Left lung (tissue), 1 donor: ENCODE measurements around a stretch of chr12.

GRCh38 chr12:96054065-96054608 is 18.8 kb upstream of the LTA4H start:
- PRO-cap = unidirectional peak, minus-strand start at chr12:96054381

DNA sequence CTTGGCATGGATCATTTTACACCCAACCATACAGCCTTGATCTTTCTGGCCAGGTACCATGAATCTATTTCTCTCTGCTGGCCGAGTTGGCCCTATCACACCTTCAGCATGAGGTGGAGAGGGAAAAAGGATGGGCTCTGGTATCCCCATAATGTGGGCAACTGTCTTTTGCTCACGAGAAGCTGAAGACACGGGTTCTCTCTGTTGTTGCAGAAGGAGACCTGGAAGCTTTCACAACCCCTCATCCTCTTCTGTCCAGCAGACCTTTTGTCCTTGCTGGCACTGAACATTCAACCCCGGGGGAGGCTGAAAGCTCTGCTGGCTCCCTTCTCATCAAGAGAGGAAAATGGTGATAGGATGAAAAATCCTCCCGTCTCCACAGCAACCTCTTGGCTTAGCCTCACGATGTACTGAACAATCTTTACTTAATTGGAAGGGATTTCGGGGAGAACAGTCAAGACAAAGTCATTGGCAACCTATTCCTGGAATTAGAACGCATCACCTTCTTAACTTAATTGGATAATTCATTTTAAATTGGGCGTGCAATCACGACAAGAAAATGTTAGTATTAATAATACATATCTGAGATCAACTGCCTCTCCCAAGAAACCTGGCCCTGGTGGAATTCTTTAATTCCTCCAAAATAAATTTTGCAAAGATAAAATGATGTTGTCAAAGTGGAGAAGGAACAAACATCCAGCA is 39.0 kb downstream of the ELK3 start:
- PRO-cap = no peak

DNA sequence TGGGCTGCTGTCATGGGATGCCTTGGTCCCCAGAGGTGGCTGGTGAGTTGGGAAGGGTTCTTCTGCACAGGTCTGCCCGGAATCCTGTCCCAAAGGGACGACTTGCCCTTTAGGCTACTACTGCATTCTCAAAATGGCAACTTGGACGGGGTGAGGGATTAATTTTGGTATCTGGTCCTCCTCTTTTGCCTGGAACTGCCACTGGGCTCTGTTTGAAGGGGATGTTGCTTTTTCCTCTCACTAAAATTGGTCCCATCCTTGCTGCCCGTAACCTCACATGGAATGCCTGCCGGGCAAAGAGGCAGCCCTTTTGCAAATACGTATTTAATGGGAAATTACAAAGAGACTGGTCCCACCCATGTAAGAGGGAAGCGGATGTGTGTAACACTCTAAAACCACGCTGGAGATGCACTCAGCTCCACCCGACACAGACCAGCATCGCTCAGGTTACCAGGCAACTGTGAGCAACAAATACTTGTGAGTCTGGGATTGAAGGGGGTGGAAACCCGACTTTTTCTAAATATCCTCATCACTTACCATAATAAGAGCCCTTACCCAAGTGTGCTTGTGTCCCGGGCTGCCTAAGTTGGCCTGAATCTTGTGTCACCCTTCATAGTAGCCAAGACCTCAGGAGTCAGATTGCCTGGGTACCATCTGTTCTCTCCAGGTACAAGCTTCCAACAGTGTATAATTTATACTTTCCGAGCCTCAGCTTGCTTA is 47.6 kb downstream of the ELK3 start:
- PRO-cap = no peak

DNA sequence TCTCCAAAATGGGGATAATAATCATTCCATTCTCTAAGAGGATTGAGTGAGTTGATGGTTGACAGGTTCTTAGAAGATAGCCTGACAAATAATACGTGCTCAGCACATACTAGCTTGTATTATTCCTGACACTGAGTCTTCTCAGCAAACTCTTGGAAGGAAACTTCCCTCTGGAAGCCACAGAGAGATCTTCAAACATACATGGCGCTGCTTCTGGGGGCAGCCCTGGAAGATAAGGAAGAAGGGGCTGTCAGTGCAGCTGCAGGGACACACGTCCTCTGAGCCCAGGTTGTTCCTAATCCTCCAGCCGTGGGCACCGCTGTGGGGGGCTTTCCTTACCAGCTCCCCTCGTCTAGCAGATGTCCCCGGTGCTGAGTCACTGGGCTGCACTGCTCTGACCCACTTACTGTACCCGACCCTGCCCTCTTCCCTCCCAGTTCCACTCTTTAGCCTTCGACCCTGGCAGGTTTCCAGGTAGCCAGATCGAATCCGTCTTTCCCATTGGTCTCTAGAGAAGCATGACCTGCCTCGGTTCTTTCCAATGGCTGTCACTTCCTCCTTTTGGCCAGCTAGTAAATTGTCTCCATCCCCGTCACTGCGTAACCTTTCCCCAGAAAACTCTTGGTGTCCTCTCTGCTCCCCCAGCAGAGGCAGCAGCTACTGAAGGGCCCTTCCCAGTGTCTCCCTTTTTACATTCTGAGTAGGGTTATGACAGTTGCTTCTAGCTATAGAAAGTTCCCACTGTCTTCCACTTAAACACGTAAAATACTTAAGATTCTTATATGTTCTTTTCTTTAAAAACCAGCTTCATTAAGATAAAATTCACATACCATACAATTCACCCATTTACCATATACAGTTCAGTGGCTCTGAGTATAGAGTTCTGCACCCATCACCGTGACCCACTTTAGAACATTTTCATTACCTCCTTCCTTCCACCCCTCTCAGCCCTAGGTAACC is 48.5 kb downstream of the ELK3 start:
- PRO-cap = unidirectional peak, minus-strand start at position 420 of the sequence

- PRO-cap = no peak
Measured at GRCh38 chr12:96249120-96249757, 55.1 kb downstream of the ELK3 start.

GRCh38 chr12:96267818-96268580 is 73.8 kb downstream of the ELK3 start:
- PRO-cap = no peak

- PRO-cap = no peak
Measured at GRCh38 chr12:96294744-96295811, 100.9 kb downstream of the ELK3 start.

DNA sequence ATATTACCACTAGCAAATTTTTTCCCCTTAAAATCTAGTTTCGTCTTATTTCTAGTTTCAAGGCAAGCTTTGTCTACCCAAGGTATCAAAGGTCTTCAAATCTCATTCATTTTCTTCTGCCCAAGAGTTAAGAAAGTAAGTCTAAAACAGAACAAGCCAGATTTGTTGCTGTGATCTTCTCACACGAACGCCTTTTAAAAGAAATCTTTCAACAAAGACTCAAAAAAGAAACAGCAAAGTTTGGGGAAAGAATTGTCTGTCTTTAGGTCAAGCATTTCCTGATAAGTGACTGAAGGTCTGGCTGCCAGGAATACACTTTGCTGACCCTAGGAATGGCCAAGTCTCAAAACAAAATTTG is 1.8 kb downstream of the CDK17 start:
- PRO-cap = unidirectional peak, minus-strand start at position 196 of the sequence

- PRO-cap = no peak
Measured at GRCh38 chr12:98574312-98574759, 19.1 kb upstream of the SLC25A3 start.

DNA sequence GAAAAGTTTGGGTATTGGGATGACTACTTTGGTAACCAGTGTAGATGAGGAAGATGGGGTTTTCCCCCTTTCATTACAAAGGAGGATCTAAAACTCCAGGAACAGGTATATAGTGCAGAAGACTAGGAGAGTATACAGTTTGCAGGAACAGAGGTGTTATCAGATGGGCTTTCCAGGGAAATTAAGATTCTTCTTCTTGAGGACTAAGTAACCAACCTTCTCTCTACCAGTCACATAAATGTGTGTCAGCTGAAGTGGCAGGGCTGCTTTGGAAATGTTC is 81.2 kb downstream of the APAF1 start:
- PRO-cap = no peak

GRCh38 chr12:99983714-99984156 is 1.0 kb downstream of the ANKS1B start:
- PRO-cap = no peak

DNA sequence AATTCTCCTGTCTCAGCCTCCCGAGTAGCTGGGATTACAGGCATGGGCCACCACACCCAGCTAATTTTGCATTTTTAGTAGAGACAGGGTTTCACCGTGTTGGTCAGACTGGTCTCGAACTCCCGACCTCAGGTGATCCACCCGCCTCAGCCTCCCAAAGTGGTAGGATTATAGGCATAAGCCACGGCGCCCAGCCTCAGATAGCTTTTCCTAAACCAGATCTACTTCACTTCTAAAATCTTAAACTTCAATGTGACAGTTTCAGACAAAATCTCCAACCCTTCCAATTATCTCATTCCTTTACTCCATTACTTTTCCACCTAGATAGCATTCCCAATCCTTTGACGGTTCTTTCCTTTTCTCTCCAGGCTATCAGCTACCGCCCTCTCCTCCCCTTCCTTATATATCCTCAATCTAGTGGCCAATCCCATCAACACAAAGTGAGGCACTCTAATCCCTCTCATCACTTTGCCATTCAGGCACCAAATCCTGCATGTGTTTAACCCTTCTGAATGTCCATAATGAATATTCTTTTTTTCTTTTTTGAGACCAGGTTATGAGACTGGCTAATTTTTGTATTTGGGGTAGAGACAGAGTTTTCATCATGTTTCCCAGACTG is 5.7 kb downstream of the BLTP3B start:
- PRO-cap = no peak

DNA sequence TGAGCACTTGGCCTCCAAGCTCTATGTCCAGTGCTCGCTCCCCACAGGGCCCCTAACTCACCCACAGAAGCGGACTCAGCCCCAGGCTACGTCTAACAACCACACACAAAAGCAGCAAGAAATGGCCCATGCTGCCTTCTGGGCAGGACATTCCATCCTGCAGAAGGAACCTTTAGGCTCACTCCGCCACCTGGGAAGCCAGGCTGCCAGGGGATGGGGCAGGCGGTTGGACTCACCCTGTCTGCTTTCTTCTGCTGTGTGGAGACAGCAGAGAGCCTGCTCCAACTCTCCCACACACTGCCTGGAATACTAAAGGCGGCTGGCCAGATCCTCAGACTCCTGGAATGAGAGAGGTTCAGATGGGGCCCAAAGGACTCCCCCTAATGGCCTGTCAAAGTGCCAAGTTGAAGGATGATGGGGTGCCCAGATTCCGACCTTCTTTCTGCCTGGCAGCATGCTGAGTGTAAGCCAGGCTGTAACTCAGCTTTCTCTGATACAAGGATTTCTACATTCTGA is 27.7 kb upstream of the BLTP3B start:
- PRO-cap = no peak

DNA sequence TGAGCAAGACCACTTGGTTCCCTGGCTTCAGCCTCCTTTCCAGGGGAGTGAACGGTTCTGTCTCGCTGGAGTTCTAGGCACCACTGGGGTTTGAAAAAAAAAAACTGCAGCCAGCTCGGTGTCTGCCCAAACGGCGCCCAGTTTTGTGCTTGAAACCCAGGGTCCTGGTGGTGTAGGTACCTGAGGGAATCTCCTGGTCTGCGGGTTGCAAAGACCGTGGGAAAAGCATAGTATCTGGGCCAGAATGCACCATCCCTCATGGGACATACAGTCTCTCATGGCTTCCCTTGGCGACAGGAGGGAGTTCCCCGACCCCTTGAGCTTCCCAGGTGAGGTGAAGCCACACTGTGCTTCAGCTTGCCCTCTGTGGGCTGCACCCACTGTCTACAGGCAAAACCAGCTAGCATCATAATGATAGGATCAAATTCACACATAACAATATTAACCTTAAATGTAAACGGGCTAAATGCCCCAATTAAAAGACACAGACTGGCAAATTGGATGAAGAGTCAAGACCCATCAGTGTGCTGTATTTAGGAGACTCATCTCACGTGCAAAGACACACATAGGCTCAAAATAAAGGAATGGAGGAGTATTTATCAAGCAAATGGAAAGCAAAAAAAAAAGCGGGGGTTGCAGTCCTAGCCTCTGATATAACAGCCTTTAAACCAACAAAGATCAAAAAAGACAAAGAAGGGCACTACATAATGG is 37.4 kb downstream of the SCYL2 start:
- PRO-cap = no peak

GRCh38 chr12:100329625-100330398 is 27.1 kb upstream of the SLC17A8 start:
- PRO-cap = no peak

GRCh38 chr12:100445336-100445606 is 28.4 kb upstream of the NR1H4 start:
- PRO-cap = no peak

GRCh38 chr12:100503158-100503733 is 29.6 kb downstream of the NR1H4 start:
- PRO-cap = no peak

GRCh38 chr12:100795178-100795969 is 798 bp downstream of the ANO4 start:
- PRO-cap = no peak

DNA sequence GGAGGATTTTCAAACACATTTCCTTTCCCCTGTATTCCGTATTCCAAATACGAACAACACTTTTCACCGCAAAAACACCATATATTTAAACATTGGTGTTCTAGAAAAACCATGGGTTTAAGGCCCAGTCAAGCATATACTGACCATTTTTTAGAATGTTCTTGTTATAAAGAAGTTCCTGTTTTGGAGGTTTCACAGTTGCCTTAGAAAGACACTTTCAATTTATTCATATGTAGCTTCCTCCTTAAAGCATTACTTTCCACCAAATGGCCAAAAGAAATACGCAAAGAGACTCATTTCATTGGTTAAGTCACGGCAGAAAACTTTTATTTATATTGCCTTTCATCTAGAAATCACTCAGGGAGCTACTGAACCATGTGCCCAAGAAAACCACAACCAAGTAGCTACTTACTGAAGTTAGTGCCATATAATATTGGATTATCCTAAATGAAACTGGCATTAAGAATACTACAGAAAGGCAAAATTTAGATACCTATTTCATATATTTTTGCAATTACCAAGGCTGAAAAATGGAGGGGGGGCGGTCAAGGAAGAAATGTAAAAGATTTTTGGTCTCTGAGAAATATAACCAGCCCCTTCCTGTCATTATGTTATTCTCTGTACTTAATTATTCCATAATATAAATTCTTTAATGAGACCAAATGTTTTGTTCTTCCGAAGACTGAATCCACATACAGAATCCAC is 40.0 kb downstream of the MYBPC1 start:
- PRO-cap = no peak

- PRO-cap = no peak
Measured at GRCh38 chr12:101690804-101691082, 6.7 kb upstream of the CHPT1 start.